Gallbladder (tissue), 1 donor: Measurements from ENCODE around the genes XRCC6 and SHISA8.

GRCh38 chr22:41021455-41022449 is 70.6 kb downstream of the RBX1 start:
- PRO-cap, result unidirectional peak, plus-strand start at chr22:41021541; bidirectional peak, plus-strand start at chr22:41021740, minus-strand start at chr22:41021705; bidirectional peak, plus-strand start at chr22:41022137, minus-strand start at chr22:41021984; bidirectional peak, plus-strand start at chr22:41022341, minus-strand start at chr22:41022255

GRCh38 chr22:41090801-41091673 is 1.4 kb upstream of the EP300 start:
- PRO-cap, result bidirectional peak, plus-strand start at chr22:41091168, minus-strand start at chr22:41091181; bidirectional peak, plus-strand start at chr22:41091747, minus-strand start at chr22:41091396

DNA sequence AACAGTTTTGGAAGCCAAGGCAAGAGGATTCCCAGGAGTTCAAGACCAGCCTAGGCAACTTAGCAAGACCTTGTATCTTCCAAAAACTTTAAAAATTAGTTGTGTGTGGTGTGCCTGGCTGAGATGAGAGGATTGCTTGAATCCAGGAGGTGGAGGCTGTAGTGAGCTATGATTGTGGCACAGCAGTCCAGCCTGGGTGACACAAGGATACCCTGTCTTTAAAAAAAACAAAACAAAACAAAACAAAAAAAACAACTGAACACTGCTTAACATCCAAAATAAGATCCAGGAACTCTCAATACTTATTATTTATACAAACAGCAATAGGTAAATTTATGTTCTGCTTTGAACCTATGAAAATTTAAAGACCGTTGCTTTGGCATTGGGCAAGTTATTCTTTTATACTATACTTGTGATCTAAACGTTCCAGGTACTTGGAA is 37.9 kb downstream of the EP300 start:
- PRO-cap, result no peak

DNA sequence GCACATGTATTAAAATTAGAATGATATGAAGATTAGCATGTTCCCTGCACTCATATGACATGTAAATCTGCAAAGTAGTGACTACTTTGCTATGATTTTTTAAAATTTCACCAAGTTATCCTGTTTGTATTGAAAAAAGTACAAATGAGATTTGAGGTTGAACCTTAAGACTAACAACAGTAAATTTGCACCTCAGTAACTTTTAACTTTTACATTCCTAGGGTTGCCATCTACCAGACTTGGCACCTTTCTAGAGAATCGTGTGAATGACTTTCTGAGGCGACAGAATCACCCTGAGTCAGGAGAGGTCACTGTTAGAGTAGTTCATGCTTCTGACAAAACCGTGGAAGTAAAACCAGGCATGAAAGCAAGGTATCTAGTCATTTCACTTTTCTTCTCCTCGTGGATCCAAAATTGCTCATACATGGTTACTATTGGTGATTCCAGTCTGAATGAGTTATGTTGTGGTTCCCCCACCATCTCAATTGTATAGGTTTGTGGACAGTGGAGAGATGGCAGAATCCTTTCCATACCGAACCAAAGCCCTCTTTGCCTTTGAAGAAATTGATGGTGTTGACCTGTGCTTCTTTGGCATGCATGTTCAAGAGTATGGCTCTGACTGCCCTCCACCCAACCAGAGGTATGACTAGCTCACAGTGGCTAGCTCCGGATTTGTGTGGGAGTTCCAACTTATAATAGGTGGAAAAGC is 36.7 kb upstream of the L3MBTL2 start:
- PRO-cap, result no peak

DNA sequence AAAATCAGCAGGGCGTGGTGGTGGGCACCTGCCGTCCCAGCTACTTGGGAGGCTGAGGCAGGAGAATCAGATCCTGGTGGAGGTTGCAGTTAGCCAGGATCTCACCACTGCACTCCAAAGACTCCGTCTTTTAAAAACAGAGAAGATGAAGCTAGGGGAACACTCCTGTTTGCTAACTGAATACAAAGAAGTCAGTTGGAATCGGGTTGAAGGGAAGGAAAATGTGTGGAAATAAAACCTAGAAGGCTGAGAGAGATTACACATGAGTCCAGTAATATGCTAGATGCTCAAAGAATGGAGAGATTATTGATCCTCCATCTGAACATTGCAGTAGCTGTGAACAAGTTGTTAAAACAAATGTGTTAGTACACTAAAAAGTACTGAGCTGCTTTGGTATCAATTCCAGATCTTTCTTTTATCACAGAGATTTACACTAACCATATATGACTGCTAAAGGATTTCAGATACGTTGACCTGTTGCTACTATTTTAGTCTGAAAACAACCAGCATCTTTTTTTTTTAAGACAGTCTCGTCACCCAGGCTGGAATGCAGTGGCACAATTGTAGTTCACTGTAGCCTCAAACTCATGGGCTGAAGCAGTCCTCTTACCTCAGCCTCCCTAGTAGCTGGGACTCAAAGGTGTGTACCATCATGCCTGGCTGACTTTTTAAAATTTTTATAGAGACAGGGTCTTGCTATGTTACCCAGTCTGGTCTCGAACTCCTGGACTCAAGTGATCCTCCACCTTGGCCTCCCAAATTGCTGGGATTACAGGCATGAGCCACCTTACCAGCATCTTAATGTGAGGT is 24.3 kb upstream of the L3MBTL2 start:
- PRO-cap, result no peak

DNA sequence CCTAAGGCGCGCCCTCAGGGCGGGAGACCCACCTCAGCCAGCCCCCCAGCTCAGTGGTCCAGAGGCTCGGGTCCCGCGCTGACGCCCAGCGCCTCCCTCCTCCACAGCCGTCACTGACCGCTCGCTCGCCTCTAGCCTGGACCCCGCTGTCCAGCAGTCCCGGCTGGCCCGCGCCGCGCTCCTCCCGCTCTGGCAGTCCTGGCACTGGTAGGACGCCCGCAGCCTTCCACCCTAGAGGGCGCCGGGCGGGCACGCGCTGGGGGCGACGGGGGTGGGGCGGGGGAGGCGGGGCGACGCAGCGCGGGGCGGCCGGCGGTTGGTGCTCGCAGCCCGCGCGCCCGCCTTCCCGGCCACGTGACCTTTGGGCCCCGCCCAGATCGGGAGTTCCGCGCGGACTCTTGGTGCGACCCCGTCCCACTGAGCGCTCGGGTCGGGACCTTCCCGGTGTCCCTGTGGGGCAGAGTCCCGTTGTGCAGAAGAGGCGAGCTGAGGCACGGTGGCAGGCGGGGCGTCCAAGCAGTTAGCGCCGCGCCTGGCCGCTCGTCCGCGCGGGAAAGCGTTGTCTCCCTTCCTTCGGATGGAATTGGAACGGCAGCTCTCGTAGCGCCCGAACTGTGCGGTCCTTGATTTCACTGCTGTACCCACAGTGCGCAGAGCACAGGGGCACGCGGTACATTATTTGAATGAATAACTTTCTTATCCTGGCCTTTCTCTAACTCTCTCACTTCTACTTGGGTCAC is 7.7 kb upstream of the L3MBTL2 start:
- PRO-cap, result bidirectional peak, plus-strand start at position 383 of the sequence, minus-strand start at position 206 of the sequence

- PRO-cap, result unidirectional peak, plus-strand start at chr22:41232913
Measured at GRCh38 chr22:41232365-41233066, 8.2 kb downstream of the CHADL start.

- PRO-cap, result no peak
Measured at GRCh38 chr22:41344023-41344462, 37.7 kb upstream of the TEF start.

- PRO-cap, result no peak
Measured at GRCh38 chr22:41442006-41442833, 4.4 kb downstream of the TOB2 start.

- PRO-cap, result no peak
Measured at GRCh38 chr22:41551023-41551305, 6.7 kb upstream of the POLR3H start.

GRCh38 chr22:41557160-41558222 is 3.3 kb upstream of the CSDC2 start:
- PRO-cap, result no peak

GRCh38 chr22:41621124-41622209 is at the start of gene XRCC6:
TSS of gene XRCC6 (plus strand) at chr22:41621295.
- PRO-cap, result bidirectional peak, plus-strand start at chr22:41621306, minus-strand start at chr22:41621024; bidirectional peak, plus-strand start at chr22:41621775, minus-strand start at chr22:41621716

GRCh38 chr22:41666269-41667297 is 22.1 kb downstream of the SNU13 start:
- PRO-cap, result bidirectional peak, plus-strand start at chr22:41666885, minus-strand start at chr22:41666926

- PRO-cap, result no peak
Measured at GRCh38 chr22:41695116-41696420, 3.7 kb upstream of the MEI1 start.

DNA sequence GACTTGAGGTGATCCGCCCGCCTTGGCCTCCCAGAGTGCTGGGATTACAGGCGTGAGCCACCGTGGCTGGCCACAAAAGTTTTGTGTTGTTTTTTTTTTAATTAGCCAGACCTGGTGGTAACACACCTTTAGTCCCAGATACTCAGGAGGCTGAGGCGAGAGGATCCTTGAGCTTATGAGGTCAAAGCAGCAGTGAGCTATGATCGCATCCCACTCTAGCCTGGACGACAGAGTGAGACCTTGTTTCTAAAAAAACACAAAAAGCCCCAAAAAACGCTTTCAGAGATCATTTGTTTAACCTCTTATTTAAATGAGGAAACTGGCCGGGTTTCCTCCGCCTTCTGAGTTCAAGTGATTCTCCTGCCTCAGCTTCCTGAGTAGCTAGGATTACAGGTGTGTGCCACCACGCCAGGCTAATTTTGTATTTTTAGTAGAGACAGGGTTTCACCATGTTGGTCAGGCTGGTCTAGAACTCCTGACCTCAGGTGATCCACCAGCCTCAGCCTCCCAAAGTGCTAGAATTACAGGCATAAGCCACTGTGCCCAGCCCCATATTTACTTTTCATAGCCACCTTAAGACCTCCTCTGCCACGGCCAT is 47.1 kb upstream of the CCDC134 start:
- PRO-cap, result no peak

DNA sequence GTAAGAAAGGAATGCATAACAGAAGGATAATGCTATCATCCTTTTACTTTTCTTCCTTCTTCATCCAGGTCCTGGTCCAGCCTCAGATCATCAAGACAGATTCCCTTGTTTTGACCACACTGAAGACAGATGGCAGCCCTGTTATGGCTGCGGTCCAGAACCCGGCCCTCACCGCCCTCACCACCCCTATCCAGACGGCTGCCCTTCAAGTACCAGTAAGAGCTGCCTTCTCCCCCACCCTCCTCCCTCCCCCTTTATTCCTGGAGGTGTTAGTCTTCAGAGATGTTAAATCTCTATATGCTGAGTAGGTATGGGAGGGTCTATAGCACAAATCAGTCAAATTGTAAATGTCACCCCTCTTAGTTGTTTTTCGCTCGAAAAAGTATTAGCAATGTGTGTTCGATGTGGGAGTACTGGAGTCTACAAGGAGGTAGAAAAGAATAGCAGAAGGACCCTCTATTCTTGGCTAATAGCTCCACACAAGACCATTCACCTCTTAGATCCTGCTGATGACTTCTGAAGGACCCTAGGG is 38.0 kb downstream of the SREBF2 start:
- PRO-cap, result no peak

GRCh38 chr22:41888097-41888976 is 26.5 kb downstream of the SHISA8 start:
- PRO-cap, result no peak

DNA sequence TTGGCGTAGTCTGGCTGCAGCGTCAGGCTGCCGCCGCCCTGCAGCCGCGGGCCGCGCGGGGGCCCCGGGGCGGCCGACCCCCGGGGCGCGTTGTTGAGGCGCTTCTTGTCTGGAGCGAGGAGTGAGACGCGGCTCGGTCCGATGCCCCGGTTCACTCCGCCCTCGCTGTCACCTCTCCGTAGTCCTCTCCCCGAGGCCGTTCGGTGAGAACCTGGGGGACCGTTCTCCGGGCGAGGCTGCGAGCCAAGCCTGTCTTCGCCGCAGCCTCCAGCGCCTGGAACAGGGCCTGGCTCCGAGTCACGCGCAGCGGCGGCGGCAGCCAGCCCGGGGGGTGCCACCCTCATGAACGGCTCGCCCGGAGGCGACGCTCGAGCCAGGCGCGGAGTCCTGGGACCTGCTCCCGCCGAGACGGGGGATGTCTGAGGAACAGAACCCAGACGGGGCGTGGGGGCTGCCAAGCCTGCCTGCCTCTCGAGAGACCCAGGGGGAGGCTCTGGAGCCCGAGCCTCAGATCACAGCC is 4.4 kb downstream of the SHISA8 start:
- PRO-cap, result no peak

- PRO-cap, result no peak
Measured at GRCh38 chr22:41914151-41915380, at the start of gene SHISA8. TSS of gene SHISA8 (minus strand) at chr22:41915074.

GRCh38 chr22:41920221-41921100 is 5.6 kb upstream of the SHISA8 start:
- PRO-cap, result no peak